Bronchial epithelial cell (primary cell): ENCODE data around the genes GATD1, CD151 and CHID1.

DNA sequence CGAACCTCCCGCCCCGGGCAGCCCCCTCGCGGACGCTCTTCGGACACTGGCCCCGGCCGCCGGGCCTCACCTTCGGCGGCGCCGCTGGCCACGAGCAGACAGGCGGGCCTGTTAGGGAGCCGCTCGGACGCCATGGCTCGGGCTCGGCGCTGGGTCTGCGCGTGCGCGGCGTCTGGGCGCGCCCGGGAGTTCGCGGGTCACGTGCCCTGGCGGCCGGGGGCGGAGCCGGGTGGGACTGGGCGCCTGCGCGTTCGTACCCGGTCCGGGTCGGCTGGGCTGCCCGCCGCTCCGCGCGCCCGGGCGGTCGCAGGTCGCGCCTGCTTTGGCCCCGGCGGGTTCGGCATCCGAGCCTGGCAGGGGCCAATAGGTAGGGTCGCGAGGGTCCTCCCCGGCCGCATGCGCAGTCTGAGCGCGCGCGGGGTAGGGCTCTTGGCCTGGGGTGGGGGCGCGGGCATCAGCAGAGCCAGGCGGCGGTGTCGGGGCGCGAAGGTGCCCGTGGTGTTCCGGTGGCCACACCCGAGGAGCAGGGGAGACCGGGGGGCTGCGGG lies at the start of gene GATD1:
GATD1 (minus strand) TSS at position 159 of the 548 bp plus-strand sequence.
- RRBS, 2 experiments: under 1% methylated on average over 15 of the region's 79 CpGs

DNA sequence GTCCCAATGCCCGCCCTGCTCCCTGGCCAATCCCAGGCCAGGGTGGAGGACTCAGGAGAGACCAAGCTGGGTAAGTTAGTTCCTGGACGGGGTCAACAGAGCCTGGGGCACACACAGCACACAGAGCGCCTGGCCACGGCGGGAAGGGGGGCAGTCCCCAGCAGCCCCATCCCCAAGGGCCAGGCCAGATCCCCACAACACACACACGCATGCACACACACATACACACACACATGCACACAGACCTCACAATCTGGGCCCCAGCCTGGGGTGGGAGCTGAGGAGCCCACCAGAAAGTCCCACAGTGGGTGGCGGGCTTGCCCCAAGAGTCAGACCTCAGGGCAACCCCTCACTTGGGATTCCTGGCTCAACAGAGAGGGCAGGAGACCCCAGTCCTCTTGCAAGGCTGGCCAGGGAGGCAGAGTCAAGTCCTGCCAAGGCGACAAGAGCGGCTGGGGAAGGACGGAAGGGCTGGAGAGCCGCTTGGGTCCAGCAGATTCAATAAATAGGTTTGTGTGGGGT lies 1.2 kb upstream of the CEND1 start:
- RRBS, 2 experiments: no CpG with 5 or more reads among the region's 11 CpGs

GRCh38 chr11:791520-792644 lies 2.0 kb upstream of the CEND1 start:
- RRBS, 2 experiments: 81 to 88% methylated on average over 6 to 7 of the region's 60 CpGs

DNA sequence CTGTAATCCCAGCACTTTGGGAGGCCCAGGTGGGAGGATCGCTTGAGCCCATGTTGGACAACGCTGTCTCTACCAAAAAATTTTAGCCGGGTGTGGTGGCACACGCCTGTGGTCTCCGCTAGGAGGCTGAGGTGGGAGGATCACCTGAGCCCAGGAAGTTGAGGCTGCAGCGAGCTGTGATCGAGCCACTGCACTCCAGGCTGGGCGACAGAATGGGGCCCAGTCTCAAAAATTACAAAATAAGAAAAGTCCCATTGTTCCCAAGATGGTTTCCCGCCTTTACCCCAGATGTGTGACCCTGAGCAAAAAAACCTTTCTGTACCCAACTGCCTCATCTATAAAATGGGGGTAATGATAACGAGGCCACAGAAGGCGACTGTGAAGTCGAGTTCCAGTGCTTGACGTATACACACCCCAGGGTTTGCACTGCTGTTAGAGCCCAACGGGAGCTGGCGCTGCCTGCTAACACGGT lies 1.3 kb upstream of the RPLP2 start:
- RRBS, 2 experiments: no CpG with 5 or more reads among the region's 16 CpGs

GRCh38 chr11:829886-830130 lies 2.1 kb downstream of the CRACR2B start:
- RRBS, 2 experiments: 2 to 3% methylated on average over 6 of the region's 23 CpGs

GRCh38 chr11:830131-830720 lies 2.5 kb downstream of the CRACR2B start:
- RRBS, 2 experiments: 2% methylated on average over 18 of the region's 56 CpGs

GRCh38 chr11:832410-833307 lies at the start of gene CD151:
Gene CD151, plus strand, starts transcription at chr11:832952.
- RRBS, 2 experiments: 2 to 3% methylated on average over 57 of the region's 92 CpGs

- RRBS, 2 experiments: under 1% methylated on average over 6 to 20 of the region's 32 CpGs
Measured at GRCh38 chr11:910695-910947, at the start of gene CHID1. Gene CHID1, minus strand, starts transcription at chr11:910810.

DNA sequence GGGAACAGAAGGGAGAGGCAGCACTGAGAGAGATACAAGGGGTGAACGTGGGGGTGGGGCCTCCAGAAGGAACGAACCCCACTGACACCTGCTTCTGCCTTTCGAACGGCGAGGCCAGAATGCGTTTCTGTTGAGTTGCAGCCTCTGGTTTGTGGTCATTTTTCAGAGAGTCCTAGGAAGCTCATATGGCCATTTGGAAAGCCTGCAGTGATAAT lies 6.2 kb upstream of the CHID1 start:
- RRBS, 2 experiments: no CpG with 5 or more reads among the region's 6 CpGs

GRCh38 chr11:970258-970867 lies 44.7 kb downstream of the AP2A2 start:
- RRBS, 2 experiments: no CpG with 5 or more reads among the region's 28 CpGs

DNA sequence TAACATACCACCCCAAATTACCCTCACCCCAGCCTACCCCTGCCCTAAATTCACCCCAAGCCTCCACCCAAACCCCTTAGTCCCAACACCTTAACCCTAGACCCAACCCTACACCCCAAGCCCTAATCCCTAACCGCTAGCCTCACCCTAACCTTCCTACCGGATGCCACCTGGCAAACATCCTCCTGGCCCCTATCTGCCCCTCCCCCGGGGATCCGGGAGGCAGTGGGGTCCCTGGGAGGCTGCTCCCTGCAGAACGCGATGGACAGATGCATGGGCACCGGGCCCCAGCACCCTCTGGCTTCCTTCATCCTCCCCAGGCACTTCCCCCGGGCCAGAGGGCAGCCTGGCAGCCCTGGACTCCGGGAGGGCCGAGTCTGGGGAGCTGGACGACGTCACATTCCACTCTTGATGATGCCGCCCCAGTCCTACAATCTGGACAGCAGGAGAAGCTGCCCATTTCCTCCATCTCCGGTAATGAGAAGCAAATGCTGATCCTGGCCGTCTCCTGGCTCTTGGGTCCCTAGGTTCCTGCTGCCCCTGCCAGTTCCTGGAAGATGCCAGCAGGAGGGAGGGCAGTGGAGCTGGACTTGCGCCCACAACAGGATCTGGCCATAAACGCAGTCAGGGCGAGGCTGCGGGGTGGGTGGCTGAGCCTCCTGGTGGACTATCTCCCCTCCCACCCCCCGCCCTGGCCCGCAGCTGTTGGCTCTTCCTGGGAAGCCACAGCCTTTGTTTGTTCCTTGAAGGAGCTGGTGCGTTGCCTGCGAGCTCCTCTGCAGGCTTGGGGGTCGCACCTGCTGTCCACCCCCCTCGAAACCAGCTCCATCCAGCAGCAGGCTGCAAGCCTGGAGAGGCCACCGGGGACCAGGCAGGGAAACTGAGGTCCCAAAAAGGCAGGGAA lies 17.7 kb upstream of the MUC6 start:
- RRBS, 2 experiments: 27 to 57% methylated on average over 7 to 12 of the region's 26 CpGs

DNA sequence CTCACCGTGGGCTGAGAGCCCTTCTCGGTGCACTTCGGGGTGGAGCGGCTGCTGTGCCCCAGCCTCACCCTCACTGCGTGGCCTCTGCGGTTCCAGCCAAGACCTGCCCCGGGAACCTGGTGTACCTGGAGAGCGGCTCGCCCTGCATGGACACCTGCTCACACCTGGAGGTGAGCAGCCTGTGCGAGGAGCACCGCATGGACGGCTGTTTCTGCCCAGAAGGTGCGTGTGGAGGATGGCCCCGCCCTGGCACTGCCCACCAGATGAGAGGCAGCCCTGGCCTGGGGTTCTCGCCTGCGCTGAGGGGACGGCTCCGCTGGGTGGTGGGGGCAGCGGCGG lies 45.0 kb upstream of the MUC6 start:
- RRBS, 2 experiments: 82 to 88% methylated on average over 1 of the region's 20 CpGs

DNA sequence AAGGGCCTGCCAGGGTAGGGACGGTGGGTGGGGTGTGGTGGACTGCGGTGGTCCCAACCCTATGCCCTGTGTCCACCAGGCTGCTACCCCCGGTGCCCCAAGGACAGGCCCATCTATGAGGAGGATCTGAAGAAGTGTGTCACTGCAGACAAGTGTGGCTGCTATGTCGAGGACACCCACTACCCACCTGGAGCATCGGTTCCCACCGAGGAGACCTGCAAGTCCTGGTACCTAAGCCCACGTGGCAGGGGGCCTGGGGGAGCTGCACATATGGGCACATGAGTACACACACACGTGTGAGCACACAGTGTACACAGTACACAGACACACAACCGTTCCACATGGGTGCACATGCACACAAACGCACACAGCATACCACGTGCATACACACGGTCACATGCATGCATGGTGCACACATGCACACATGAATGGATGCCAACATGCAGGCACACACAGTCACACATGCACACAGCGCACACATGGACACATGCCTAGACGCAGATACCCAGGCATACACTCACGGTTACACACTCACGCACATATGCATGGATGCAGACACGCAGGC lies 54.2 kb upstream of the MUC6 start:
- RRBS, 2 experiments: no CpG with 5 or more reads among the region's 17 CpGs

DNA sequence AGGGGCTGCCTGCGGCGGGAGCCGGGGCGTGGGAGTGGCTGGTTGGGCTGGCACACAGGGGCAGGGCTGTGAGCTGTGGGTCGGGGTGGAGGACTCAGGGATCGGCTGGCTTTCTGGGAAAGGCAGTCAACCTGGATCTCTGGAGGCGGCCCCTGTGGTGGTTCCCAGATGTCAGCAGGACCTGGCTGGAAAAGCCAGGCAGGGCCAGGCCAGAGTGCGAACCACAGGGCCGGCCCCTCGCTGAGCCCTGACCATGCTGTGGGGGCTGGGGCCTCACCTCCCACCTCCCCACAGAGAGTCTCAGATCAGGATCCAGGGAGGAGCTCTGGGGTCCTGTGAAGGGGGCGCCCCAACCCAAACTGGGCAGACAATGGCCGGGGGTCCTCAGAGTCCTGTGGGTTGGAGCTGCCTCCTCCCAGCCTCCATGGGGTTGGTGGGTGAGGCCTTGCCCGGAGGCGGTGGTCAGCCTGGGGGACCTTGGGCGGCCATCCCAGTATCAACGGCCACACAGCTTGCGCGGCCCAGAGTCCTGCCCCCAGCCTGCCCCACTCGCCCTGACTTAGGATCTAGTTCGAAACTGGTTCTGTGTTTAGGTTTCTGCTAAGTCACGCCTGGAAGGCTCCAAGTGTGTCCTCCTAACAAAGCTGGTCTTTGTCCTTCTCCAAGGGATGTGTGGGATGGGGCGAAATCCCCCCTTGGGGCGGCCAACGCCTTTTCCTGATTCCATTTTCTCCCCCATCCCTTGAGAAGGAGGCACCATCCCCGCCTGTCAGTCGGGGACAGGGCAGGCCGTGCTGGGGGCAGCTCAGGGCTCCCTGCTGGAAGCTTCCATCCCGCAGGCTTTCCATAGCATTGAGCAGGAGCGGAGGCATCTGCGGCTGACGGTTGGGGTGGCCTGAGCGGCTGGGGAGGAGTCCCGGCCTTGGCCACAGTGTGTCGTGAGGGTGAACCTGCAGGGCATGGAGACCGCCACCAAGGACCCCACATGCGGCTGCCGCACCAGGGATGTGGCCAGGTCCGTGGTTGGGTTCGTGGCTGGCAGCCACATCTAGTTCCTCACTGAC lies 2.1 kb downstream of the MUC5B start:
- RRBS, 2 experiments: 44 to 77% methylated on average over 2 of the region's 39 CpGs

DNA sequence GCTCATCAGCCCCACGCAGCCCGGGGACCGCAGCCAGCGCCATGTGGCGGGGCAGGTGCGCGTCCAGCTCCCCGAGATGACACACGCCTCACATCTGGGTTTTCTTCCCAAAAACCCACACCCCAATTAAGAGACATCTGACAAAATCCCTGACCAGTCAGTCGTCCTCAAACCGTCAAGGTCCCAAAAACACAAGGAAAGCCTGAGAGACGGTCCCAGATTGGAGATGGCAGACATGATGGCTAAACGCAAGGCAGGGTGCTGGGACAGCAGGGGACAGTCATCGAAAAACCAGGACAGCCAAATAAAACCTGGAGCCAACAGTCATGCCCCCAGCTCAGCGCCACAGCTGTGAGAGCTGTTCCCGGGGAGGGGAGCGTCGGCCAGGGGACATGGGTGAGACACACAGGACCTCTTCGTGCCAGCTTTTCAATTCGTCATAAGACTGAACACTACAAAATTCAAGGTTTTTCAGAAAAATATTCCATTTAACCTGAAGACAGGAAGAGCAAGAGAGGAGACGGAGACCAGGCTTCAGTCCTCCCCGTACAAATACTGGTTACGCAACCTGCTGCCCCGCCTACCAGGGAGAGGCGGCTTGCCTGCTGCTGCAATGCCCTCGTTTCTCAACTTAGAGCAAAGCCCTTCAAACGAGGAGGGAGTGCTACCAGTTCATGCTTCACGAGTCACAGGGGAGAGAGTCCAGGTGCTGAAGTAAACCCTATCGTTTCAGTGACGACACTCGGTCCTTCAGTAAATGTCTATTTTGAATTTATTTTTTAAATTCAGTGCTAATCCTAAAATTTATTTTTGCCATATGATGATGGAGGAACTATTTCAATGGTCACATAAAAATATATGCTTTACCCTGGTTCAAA lies 10.5 kb downstream of the TOLLIP start:
- RRBS, 2 experiments: no CpG with 5 or more reads among the region's 31 CpGs

DNA sequence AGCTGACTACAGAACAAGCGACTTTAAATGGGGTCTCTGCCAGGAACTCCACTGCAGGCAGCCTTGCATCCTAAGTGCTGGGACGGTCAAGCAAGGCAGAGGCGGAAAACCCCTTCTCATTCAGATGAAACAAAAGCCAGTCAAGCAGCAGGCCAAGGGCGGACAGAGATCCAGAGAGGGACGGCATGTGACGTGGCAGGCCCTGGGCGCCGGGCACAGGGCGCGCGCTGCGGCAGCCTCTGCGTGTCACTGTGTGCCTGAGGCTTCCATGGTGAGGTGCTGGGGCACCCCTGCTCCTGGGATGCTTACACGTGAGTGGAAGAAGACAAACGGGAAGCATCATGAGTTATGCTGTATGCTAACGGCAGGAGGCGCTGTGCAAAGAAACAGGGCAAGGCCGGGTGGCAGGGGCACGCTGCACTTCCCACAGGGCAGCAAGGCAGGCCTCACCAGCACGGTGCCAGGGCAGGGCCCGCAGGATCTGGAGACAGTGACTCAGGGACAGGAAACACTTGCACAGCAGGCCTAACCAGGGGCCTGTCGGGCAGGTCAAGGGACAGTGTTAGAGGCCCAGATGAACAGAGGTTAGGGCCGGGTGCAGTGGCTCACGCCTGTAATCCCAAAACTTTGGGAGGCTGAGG lies 6.1 kb downstream of the TOLLIP start:
- RRBS, 2 experiments: no CpG with 5 or more reads among the region's 24 CpGs

DNA sequence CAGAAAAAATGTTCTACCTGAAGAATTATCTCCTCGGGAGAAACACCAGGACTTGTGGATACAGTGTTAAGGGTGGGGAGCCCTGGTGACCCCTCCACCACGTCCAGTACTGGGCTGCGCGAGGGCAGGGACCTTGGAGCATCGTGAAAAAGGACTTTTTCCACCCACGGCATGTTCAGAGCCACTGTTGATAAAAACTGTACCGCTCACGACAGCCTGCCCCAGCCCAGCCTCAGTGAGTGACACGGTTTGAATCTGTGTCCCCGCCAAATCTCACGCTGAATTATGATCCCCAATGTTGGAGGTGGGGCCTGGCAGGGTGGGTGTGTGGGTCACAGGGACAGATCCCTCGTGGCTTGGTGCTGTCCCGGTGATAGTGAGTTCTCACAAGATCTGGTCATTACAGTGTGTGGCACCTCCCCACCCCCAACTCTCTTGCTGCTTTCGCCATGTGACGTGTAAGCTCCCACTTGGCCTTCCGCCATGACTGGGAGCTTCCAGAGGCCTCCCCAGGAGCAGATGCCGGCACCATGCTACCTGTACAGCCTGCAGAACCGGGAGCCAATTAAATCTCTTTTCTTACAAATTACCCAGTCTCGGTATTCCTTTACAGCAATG lies 1.4 kb downstream of the TOLLIP start:
- RRBS, 2 experiments: no CpG with 5 or more reads among the region's 19 CpGs

- RRBS, 2 experiments: no CpG with 5 or more reads among the region's 9 CpGs
Measured at GRCh38 chr11:1310807-1311366, 1.5 kb upstream of the TOLLIP start.

- RRBS, 2 experiments: no CpG with 5 or more reads among the region's 18 CpGs
Measured at GRCh38 chr11:1520723-1521267, 34.2 kb upstream of the MOB2 start.

DNA sequence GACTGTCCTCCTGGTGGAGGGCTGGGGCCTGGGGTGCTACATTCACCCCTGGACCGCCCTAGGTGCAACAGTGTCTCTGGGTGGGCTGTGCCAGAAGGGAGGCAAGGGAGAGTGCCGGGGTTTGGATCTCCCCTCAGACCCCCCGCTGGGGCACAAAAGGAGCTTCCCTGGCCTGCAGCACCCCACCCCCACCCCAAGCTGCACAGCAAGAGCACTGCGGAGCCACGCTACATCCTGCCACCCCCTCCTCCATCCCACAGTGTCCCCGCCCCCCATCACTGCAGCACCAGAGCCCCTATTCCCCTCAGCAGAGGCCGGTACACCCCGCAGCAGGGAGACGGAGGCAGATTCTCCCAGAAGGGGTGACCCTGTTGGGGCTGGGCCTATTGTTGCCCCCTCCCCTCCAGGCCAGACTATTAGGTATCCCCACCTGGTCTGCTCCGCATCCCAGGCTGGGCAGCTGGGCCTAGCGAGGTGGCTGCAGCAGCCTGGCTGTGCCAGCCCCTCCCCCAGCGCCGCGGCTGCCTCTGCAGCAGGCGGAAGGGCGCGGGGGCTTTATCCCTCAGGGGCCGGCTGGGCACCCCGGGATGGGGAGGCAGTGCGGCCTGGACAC lies 1.2 kb downstream of the DUSP8 start:
- RRBS, 2 experiments: 0 to 3% methylated on average over 2 of the region's 20 CpGs